Cardiac fibroblast (primary cell): Measurements from ENCODE around the gene GGN.

DNA sequence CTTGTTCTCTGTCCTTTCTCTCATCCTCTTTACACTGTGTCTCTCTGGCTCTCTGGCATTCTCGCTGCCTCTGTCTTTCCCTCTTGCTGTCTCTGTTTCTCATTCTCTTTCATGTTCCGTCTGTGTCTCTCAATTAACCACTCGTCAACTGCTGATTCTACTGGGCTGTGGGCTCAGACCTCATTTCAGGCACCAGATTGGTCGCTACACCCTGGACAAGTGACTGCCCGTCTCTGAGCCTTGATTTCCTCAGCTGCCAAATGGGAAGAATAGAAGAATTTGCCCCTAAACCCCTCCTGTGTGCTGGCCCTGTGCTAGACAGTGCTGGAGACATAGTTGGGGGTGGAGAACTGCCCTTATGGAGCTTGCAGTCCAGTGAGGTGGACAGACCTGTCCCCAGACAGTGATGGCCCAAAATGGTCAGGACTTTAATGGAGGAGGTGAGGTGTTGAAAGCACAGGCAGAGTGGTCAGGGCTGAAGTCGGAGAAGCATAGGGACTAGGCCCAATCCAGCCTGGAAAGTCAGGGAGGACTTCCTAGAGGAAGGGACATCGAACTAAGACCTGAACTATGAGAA, 7.9 kb upstream of the CATSPERG start:
- RRBS: no CpG with 5 or more reads among the region's 7 CpGs

- RRBS: no CpG with 5 or more reads among the region's 5 CpGs
Measured at GRCh38 chr19:38328196-38329035, 7.2 kb upstream of the CATSPERG start.

GRCh38 chr19:38387513-38388528, at the start of gene GGN:
TSS of gene GGN (minus strand) at chr19:38388034.
- RRBS: 1% methylated on average over 9 of the region's 56 CpGs

GRCh38 chr19:38412790-38413334, 10.0 kb downstream of the FAM98C start:
- RRBS: 8% methylated on average over 3 of the region's 13 CpGs

DNA sequence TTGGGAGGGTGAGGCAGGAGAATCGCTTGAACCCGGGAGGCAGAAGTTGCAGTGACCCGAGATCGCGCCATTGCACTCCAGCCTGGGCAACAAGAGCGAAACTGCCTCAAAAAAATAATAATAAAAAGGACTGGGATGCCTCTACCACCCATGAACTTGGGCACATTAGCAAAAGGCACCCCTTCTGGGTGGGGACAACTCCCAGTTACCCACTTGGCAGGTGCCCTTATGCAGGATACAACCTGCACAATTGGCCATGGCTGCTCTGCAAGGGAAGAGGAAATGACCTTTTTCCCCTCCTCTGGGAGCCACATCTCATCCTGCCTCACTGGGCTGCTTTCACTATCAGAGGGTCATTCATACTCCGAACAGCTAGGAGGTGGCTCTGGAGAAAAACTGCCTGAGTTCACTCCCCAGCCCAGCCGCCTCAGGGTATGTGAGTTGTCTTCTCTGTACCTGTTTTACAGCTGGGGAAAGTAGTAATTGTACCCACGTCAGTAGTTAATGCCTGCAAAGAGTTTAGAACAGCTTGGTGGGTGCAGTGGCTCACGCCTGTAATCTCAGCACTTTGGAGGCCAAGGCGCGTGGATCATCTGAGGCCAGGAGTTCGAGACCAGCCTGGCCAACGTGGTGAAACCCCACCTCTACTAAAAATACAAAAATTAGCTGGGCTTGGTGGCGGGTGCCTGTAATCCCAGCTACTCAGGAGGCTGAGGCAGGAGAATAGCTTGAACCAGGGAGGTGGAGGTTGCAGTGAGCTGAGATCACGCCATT, 7.0 kb upstream of the ACTN4 start:
- RRBS: no CpG with 5 or more reads among the region's 16 CpGs

DNA sequence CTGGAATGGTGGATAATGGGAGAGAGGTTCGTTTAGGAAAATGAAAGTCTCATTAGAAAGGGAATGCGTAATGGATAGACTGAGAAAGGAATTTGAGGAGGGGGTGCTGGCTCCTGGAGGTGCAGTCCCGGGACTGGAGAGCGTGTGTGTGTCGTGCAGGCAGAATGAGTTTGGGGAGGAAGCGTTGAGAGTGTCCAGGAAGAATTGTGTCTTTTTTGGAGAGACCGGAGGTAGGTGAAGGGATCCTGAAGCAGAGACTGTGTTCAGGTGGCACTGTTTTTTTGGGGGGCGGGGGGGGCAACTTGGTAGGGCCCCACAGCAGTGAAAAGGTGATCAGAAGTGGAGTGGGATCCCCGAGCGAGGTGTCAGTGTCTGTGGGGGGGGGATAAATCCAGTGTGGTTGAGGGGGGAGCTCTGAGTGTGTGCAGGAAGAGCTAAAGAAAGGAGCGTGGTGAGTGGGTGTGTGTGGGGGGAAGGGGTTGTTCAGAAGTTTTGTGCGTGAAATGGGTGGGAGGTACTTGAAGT, 1.5 kb downstream of the ACTN4 start:
- RRBS: 0% methylated on average over 3 of the region's 12 CpGs

DNA sequence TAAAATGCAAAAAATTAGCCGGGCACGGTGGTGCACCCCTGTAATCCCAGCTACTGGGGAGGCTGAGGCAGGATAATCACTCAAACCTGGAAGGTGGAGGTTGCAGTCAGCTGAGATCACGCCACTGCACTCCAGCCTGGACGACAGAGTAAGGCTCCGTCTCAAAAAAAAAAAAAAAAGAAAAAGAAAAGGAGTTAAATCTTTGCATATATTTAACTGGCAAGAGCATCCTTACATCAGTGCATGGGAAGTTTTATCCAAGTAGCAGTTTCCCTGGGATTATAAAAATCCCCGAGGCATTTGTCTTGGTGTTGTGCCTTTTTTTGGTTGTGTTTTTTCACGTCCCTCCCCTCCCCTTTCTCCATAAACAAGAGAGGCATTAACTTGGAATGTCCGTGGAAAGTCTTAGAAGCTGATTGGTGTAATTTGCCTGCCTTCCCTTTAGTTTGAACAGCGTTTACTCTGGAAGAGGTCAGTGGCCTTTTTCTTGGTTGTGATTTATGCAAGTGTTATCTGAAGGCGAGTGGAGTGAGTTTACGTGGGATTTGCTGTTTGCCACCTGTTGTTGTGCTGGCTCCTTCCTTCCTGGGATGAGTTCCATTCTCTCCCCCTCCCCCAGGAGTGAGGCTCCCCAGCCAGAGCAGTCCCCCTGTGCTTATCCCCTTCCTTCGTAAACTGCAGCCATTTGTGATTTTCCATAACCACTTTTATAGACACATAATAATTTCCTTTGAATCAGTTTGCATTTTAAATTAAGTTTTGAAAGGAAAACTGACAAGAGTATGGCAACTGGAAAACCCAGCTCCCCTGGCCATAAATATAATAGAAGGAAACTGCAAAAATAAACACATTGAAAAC, 7.2 kb downstream of the ACTN4 start:
- RRBS: no CpG with 5 or more reads among the region's 12 CpGs

DNA sequence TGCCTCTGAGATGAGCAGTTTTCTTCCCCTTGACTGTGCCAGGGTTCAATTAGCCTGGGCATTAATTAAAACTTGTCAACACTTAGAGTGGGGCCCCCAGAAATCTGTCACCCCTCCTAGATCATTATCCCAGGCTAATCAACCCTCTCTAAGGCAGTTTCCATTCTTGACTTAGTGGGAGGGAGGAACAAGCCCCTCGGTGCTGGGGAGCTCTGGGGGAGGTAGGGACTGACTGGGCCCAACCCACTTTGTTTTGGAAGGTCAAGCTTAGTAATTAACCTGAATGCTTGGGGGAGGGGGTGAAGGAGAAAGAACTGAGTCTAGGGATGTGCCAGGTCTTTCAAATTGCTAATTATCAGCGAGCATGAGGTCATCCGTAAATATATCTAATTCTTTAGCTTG, 19.2 kb downstream of the ACTN4 start:
- RRBS: no CpG with 5 or more reads among the region's 3 CpGs

DNA sequence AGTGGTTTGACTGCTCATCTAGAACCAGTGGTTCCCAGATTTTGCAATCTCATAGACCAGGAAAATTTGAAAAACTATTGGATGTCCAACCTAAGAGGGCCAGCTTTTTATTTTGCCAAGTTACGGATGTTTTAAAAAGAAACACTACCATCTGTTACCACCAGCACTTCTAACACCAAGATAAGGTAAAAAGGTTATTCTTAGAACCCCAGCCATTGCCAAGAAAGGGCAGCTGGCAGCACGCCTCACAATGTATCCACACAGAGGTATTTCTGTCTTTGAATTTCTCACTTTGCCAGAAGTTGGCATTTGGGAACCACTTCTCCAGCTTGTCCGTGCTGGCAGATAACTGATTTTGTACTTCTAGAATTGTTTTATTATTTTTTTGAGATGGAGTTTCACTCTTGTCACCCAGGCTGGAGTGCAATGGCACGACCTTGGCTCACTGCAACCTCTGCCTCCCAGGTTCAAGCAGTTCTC, 28.7 kb downstream of the CAPN12 start:
- RRBS: no CpG with 5 or more reads among the region's 4 CpGs

GRCh38 chr19:38717728-38718112, 26.6 kb downstream of the CAPN12 start:
- RRBS: no CpG with 5 or more reads among the region's 9 CpGs

DNA sequence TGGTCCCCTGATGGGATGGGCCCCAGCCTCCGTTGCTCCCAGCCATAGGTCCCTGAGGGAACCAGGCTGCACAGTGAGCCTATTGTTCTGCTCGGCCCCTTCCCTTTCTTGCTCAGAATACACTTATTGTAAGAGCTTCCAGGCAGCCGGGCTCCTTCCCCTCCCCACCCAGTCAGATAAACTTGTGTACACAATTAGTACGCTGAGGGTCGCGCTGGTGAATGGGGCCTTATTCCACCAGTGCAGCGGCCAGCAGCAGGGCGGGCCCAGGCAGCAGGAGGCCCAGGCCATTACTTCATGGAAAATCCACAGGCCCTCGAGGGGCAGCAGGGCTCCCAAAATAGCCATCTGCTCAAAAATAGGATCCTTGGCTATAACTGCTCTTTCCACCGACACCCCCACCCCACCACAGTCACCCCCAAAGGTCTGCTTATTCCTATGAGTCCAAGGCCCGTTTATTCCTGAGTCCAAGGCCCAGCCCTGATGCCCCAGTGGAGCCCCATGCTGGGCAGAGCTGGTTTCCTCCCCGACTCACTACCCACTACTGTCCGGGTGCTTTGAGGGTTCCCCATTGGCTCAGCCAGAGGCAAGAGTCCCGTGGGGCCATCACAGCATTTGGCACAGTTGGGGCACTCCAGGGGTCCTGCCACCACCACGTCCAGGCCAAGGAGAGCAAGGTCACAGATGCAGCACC, 22.1 kb downstream of the CAPN12 start:
- RRBS: no CpG with 5 or more reads among the region's 15 CpGs

DNA sequence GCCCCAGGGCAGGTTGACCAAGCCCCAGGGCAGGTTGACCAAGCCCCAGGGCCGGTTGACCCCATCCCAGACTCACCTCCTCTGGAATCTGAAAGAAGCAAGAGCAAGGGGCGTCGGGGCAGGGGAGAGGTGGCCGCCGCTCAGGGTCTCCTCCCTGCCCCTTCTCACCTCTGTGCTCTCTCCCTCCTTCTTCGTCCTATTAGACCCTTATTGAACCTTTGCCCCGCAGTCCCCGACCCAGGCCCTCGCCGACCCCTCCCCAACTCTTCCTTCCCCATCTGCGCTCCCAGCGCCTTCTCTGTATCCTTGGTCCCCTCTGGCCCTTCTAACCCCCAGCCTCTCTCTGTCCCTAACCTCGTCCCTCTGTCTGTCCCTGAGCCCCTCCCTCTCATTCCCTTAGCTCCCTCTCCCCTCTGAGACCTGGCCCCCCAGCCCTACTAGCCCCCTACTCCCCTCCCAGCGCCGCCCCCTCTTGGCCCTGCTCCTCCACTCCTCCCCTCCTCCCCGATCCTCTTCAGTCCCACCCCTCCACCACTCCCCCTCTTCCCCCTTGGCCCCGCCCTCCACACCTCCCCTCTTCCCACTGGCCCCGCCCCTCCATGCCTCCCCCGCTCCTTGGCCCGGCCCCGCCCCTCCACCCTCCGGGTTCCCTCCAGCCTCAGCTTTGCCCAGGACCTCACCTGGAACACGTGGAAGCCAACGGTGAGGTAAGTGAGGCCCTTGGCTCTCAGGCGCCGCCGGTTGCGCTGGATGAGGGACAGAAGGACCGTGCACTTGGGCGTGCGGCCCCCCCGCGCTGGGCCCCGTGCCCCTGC, 7.6 kb downstream of the CAPN12 start:
- RRBS: 13% methylated on average over 5 of the region's 34 CpGs

GRCh38 chr19:38804003-38804635, 8.6 kb downstream of the LGALS4 start:
- RRBS: no CpG with 5 or more reads among the region's 15 CpGs

GRCh38 chr19:38836311-38837486, 5.1 kb upstream of the ECH1 start:
- RRBS: no CpG with 5 or more reads among the region's 12 CpGs

DNA sequence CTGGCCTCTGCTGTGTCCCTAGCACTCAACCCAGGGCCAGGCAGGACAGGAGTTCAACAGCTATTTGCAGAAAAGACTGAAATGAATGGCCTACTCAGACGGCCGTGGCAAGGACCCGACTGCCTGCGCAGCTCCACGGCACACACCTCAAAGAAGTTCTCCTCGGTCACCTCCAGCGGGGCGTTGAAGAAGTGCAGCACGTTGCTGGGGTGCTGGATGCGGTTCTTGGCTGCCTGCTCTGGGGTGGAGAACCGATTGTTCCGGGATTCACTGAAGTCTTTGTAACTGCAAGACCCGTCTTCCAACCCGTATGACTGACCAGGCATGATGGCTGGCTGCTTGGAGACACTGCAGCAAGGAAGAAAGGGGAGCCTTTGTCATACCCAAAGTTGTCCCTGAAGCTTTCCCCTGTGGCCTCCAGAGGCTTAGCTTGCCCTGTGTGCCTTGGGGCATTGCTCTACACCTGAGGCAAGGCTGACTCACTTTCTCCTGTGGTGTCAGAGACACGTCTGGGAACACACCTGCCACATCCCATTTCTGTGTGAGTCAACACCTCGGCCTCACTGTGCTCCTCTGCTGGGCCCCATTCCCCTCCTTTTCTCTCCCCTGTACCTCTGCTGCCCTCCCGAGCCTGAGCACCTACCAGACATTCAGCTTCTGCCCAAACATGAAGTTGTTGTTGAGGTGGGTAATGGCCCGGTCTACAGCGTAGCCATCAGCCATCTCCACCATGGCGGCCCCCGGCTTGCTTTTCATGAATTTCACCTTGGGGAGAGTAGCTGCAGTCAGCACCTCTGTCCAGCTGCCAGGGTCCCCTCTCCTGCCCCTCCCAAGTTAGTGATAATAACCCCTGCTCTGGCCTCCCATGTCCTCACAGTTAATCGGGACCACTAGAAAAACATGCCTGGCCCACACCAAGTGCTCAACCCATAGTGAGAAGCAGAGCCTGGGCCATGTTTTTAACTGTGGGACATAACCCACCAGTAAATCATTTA, 7.0 kb upstream of the ECH1 start:
- RRBS: no CpG with 5 or more reads among the region's 22 CpGs

DNA sequence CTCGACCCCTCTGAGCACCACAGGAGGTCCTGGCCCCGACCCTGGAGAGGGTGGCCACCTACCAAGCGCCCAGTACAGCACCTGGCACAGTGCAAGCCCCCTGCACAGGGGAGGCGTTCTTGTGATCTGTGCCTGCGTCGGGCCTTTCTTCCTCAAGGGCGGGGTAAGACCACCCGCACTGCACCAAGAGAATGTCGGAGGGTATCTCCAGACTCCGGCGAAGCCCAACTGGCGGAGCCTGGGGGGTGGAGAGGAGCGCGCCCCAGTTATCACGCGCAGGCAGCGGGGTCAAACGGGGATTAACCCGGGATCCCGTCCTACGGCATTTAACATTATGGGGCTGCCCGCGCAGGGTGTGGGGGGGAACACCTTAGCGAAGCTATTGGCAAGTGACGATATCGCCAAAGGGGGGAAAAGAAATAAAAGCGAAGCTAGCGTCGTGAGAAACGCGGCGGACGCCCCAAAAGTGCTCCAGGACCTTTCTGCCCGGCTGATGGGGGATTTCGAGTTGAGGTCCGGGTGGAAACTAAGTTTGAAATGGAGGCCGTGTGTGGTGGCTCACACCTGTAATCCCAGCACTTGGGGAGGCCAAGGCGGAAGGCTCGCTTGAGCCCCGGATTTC, 1.4 kb upstream of the HNRNPL start:
- RRBS: 1% methylated on average over 10 of the region's 40 CpGs

- RRBS: 3% methylated on average over 15 of the region's 61 CpGs
Measured at GRCh38 chr19:38851697-38852214, 2.0 kb upstream of the HNRNPL start.

GRCh38 chr19:38906953-38908160, 4.6 kb downstream of the CCER2 start:
- RRBS: 100% methylated on average over 1 of the region's 55 CpGs

- RRBS: no CpG with 5 or more reads among the region's 23 CpGs
Measured at GRCh38 chr19:39156268-39157124, 30.9 kb downstream of the PAK4 start.

DNA sequence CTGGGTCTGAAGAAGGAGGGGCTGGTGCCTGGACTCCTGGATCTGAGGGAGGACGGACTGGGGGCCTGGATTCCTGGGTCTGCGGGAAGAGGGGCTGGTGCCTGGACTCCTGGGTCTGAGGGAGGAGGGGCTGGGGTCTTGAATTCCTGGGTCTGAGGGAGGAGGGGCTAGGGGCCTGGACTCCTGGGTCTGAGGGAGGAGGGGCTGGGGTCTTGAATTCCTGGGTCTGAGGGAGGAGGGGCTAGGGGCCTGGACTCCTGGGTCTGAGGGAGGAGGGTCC, 242 bp upstream of the NCCRP1 start:
- RRBS: no CpG with 5 or more reads among the region's 2 CpGs